Endometrial microvascular endothelial cells (primary cell): Measurements from ENCODE around the gene ATP9A.

GRCh38 chr20:50744346-50744939, 13.1 kb downstream of the PARD6B start:
- RAMPAGE, long total RNA: no peak

GRCh38 chr20:50749528-50750982, 18.7 kb downstream of the PARD6B start:
- RAMPAGE, long total RNA: no peak

- RAMPAGE, long total RNA: no peak
Measured at GRCh38 chr20:50756265-50756732, 24.9 kb downstream of the PARD6B start.

- RAMPAGE, long total RNA: no peak
Measured at GRCh38 chr20:50870205-50871243, 60.7 kb downstream of the ADNP start.

GRCh38 chr20:50916921-50918158, 13.9 kb downstream of the ADNP start:
- RAMPAGE, long total RNA: no peak

DNA sequence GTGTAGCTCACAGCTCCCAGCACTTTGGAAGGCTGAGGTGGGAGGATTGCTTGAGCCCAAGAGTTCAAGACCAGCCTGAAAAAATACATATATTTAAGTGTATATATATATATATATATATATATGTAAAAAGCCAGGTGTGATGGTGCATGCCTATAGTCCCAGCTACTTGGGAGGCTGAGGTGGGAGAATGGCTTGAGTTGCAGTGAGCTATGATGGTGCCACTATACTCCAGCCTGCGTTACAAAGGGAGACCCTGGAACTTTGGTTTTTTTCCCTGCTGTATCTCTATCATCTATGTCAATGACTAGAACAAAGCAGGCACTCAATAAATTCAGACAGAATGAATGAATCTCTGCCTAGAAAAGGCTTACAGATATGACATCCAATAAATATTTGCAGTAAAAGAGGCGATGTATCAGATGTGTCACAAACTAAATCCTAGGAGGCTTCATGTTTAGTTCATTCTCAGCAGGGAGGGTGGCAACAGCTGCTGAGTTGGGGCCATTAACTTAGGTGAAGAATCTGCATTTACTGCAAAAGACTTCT, 12.0 kb downstream of the ADNP start:
- RAMPAGE, long total RNA: no peak

GRCh38 chr20:50930442-50930787, 822 bp downstream of the ADNP start:
- RAMPAGE, long total RNA: no peak

- RAMPAGE, long total RNA: no peak
Measured at GRCh38 chr20:51286467-51286972, 256.0 kb downstream of the NFATC2 start.

DNA sequence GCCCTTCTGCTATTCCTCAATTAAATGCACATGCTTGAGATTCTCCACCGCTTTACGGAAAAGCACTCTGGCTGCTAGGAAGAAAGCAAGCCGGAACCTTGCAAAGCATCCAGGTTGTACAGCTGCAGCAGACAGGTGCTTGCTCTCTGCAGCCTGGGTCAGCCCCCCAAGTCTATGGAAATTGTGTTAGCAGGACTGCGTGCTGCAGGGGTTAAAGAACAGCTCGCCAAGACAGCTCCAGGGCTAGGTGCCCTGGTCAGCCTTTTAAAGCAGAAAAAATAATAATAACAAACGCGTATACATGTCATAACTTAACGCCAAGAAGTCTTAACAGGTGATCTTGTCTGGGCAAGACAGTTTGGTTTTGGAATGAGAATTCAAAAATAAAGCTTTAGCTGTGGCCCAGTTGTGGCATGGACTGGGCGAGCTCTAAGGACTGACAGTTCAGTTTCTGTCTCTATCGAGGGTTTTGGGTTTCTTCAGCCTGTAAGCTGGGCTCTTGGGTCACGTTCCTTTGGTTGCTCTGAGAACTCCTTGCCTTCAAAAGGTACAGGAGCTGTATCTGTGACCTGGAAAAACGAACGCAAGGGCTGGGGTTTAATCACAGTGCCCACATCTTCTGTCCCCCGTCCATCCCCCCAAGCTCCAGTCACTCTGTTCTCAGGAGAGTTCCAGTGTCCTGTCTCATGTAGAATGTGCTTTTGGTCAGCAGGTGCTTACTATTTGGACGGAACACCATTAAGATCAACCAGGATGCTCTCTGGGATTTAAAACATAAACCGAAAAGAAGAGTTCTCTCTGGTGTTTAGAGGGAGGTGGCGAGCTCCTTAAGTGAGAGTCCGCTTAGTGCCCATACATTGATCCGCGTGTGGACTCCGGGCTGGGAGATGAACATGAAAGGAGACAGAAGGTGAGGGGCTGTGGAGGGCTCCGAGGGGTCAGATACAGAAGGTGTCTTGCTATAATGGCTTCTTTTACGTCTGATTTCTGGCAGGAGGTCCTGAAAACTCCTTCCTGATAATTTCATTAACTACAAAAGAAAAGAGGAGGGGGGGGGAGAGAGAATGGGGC, 151.8 kb downstream of the NFATC2 start:
- RAMPAGE, long total RNA: no peak

GRCh38 chr20:51402141-51402550, 140.4 kb downstream of the NFATC2 start:
- RAMPAGE, long total RNA: no peak

DNA sequence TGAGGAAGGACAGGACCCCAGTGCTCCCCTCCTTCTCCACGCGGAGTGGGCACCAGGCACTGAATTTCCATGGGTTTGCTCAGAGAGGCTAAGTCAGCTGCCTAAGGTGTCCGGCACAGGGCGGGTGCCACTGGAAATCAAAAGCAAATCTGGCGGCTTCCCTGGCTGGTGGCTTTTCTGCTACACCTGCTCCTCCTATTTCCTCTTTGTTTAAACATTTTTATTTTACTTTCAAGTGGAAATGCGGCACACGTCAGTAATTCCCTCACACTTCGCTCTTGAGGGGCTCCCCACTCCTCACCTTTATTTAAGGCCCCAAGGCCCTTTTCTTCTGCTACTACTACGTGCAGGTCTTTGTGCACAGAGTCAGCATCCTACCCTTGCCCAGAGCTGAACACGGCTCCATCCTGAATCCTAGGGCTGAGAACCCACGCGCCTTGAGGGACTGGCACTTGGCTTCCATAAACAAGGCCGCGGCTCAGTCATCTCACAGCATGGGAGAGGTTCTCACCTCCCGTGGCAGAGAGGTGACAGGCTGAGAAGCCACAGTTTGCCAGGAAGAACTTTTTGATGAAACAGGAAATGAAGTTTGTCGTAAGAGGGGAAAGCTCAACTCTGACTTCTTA, 48.2 kb downstream of the NFATC2 start:
- RAMPAGE, long total RNA: no peak

- RAMPAGE, long total RNA: no peak
Measured at GRCh38 chr20:51528508-51529025, 14.0 kb downstream of the NFATC2 start.

- RAMPAGE, long total RNA: no peak
Measured at GRCh38 chr20:51532293-51533442, 9.9 kb downstream of the NFATC2 start.

DNA sequence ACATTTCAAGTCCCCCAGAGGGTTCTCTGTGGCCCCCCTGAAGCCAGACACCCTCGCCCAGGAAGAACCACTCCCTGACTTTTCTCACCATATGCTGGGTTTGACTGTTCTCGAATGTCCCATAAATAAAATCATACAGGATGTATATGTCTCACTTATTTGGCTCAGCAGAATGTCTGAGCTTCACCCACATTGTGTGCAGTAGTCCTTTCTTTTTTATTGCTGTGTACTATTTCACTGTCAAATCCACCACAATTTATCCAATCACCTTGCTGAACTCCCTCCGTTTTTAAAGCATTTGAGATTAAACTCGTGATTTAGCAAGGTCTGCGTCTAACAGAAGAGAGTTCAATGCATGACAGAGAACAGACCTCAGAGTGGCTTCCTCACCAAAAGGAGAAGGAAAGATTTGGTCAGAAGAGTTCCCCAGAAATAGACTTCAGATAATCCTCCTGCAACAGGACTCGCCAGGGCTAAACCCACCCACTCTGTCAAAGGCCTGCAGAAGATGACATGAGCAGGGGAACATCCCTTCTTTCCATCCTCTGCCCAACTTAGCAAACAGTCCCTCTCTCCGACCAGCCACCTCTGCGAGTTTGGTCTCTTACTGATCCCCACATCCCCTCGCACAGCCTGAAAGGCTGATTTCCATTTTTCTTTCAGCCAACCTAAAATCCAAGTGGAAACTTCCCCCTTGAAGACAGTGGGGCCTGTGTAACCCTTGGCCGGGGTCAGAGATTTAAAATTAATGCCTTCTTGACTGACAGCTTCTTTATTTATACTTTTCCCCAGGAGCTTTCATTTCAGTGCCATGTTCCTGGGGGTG, 7.6 kb downstream of the NFATC2 start:
- RAMPAGE, long total RNA: no peak

DNA sequence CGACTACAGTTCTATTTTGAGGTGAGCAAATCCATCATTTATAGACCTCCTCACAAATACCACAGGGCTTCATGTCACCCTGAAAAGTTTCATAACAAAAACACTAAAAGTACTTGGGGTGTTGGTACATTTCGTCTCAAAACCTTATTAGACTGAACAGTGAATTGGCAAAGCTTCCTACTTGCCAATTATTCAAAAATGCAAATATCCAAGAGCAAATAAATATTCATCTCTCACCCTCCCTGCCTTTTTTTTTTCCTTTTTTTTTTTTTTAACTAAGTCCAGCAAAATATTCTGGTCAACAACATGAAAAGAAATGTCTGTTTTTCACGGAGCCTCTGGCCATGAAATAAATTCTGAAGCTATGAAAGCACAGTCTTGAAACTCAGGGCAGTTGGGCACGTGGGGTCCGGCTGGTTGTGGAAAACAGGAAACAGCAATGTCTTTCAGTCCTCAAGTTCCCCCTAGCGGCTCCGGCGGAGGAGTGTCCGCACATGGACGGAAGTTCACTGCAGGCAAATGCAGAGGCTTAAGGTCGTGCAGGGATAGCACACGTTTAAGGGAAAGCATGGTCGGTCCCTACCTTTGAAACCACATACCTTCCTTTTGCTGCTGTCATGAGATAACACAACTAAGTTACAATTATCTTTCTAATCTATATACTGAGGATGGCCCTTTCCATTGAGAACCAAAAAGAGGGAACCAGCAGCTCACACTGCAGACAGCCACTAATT, 52.4 kb upstream of the NFATC2 start:
- RAMPAGE, long total RNA: no peak

DNA sequence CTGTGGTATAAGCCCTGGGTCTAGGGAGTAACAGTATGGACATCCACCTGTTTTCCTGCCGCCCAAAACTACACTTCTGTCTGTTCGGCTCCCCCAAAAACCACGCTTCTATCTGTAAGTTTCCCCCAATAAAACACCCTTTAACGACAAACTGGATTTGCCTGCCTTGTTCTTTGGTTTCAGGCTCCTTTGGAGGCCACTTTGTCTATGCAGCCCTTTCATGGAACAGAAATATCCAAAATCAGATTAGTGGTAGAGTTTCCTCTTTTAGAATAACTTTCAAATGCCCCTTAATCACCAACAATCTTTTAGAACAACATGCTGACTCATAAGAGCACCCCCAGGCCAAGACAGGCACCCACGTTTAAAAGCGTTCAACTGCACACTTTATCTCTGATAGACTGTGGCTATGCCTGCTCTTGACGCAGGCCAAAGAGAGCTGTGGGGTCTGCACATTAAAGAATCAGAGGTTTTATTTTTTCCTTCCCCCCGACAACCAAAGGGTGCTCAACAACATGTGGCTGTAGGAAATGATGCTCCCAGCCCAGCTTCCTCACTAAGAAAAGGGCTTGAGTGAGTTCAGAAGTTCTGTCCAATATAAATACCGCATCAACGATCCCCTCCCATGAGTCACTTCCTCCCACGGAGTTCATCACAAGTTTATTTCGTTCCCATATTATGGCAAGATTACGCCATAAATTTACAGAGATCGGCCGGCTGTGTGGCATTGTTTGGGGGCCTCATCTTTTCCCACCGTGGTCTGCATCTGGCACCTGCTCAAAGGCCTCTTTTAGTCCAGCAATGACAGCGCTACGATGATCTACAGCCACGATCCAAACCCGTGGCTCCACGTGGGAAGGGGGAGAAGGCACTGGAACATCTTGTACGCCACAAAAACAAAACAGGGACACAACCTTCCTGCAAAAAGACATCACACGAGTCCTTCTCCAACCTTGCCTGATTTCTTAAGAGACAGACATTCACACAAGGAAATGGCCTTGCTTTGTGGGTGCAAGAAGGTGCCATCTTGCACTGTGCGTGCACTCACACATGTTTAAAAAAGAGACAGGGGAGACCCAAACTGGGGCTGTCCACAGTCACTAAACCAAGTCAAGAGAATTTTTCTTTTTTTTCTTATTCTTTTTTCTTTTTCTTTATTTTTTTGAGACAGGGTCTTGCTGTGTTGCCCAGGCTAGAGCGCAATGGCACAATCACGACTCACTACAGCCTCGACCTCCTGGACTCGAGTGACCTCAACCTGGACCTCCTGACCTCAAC, 88.8 kb upstream of the NFATC2 start:
- RAMPAGE, long total RNA: no peak

DNA sequence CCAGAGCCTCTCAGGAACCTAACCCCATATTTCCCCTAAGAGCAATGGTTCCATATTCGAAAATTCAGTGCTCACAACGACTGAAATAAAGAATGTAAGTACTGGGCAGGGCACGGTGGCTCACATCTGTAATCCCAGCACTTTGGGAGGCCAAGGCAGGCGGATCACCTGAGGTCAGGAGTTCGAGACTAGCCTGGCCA, 7.9 kb downstream of the ATP9A start:
- RAMPAGE, long total RNA: no peak

GRCh38 chr20:51767802-51768765, at the start of gene ATP9A:
TSS of gene ATP9A (minus strand) at chr20:51768390.
- RAMPAGE, long total RNA: no peak

- RAMPAGE, long total RNA: no peak
Measured at GRCh38 chr20:52001093-52001441, 190.5 kb downstream of the ZFP64 start.

- RAMPAGE, long total RNA: no peak
Measured at GRCh38 chr20:52031480-52032475, 159.8 kb downstream of the ZFP64 start.